Tibial nerve (tissue), 3 donors: ENCODE results near the gene LONP2.

DNA sequence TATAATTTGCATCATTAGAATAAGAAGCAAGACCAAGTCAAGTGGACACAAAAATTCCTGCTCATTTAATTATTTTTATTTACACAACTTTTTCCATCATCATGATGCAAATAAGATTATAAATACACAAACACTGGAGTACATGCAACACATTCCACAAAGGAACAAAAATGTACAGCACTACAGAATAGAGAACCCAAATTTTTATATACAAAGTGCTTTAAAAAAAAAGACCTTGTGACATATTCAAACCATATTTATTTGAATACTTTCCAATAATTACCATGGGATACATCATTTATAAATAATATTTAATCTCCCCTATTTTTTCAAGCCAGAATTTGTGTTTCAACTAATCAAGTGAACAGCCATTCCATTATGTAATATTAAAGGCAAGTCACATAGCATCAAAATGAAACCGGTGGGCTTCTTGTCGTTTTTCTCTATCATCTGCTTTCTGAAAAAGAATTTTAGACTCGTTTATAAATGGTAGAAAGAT, 11.6 kb upstream of the NETO2 start:
- PRO-cap: no peak
- RAMPAGE, long total RNA, 3 experiments: no peak in any of the 3 experiments

- PRO-cap: no peak
- RAMPAGE, long total RNA, 3 experiments: no peak in any of the 3 experiments
These were observed 29.1 kb upstream of the NETO2 start for GRCh38 chr16:47172845-47173261.

- PRO-cap: no peak
- RAMPAGE, long total RNA, 3 experiments: no peak in any of the 3 experiments
These were observed 68.8 kb downstream of the ITFG1 start for GRCh38 chr16:47391909-47392605.

DNA sequence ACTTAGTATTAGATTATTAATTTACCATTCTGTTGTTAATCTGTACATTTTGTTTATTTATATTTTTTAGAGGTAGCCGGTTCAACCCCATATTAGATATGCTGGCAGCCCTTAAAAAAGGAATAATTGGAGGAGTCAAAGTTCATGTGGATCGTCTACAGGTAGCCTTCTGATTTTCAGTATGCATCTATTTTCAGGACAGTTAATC, 189.5 kb downstream of the PHKB start:
- PRO-cap: no peak
- RAMPAGE, long total RNA, 3 experiments: no peak in any of the 3 experiments

GRCh38 chr16:48156717-48157196, 964 bp upstream of the ABCC12 start:
- PRO-cap: no peak
- RAMPAGE, long total RNA, 3 experiments: no peak in any of the 3 experiments

- PRO-cap: unidirectional peak, plus-strand start at chr16:48244313
- RAMPAGE, long total RNA, 3 experiments: start-site peak on the plus strand in 3 of 3 experiments, at chr16:48244286-48244508 at its widest, 18 to 359 reads per replicate
These were observed at the start of gene LONP2 for GRCh38 chr16:48244112-48245166. Gene LONP2, plus strand, starts transcription at chr16:48244300.

DNA sequence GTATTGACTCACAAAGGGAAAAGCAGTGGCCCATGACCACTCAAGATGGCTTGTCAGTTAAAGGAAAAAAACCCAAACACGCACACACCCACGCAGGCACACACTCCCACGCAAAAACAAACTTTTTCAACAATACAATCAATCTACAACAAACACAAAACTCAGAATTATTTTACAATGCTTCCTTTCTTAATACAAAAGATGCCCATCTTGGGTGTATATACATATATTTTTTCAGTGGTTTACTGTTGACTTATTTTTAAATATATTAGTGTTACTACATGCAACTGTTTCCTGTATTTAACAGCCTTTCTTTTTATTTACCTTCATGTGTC, 24.1 kb downstream of the SIAH1 start:
- PRO-cap: no peak
- RAMPAGE, long total RNA, 3 experiments: no peak in any of the 3 experiments

DNA sequence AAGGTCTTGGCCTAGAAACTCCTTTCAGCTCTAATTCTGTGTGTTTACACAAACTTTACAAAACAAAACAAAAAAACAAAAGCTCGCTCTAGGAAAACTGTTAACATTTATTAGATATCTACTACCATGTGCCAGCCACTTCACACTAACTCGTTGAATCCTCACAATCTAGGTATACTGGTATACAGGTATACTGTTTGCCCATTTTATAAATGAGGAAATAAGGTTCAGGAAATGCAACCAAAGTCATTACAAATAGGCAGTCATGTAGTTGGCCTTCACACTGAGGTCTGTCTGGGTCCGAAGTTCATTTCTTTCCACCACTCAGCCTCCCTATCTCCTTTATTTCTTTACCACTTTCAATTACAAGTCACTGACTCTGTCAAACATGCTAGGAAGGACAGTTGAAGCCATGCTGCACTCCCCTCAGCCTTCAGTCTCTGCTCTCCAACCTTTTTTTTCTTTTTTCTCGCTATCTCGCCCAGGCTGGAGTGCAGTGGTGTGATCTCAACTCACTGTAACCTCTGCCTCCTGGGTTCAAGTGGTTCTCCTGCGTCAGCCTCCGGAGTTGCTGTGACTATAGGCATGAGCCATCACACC, 20.7 kb upstream of the SIAH1 start:
- PRO-cap: no peak
- RAMPAGE, long total RNA, 3 experiments: no peak in any of the 3 experiments

DNA sequence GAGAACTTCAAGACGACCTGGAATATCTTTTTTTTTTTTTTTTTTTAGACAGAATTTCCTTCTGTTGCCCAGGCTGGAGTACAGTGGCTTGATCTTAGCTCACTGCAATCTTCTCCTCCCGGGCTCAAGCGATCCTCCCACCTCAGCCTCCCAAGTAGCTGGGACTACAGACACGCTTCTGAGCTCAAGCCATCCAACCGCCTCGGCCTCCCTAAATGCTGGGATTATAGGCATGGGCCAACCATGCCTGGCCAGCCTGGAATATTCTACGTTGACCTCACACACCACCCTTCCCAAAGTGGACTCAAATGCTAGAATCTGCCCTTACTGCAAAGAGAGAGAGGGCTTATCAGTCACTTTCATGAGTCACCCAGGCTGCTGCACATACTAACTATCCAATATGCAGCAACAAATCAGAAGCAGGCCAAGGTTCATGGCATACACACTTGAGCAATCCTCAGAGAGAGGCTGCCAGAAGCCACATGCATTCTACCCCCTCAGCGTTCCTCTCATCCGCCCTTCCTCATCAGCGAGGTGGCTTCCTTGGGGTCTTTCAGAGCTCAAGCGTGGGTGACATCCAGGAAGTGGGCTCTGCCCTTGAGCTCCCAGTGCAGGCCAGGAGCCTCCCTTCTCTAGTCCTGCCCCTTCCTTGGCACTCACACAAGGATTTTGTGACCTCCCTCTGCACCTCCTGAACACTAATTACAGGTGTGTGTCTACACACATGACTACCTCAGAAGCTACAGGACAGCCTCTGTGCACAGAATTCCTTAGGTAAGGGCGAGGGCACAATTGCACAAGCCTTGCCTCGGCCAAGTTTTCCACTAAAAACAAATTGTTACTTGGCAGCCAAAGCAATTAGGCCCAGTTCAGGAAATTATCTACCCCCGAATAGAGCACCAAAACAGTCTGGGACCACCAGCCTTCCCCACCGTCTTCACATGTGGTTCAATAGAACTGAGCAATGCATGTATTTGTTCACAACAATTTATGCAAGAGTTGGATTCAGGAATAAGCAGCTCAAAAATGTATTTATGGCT, 24.9 kb upstream of the SIAH1 start:
- PRO-cap: no peak
- RAMPAGE, long total RNA, 3 experiments: no peak in any of the 3 experiments

GRCh38 chr16:48611639-48612368, 1.8 kb upstream of the N4BP1 start:
- PRO-cap: no peak
- RAMPAGE, long total RNA, 3 experiments: no peak in any of the 3 experiments

GRCh38 chr16:49179860-49180126, 101.8 kb downstream of the CBLN1 start:
- PRO-cap: no peak
- RAMPAGE, long total RNA, 3 experiments: no peak in any of the 3 experiments

GRCh38 chr16:49463530-49464153, 90.0 kb downstream of the C16orf78 start:
- PRO-cap: no peak
- RAMPAGE, long total RNA, 3 experiments: no peak in any of the 3 experiments

DNA sequence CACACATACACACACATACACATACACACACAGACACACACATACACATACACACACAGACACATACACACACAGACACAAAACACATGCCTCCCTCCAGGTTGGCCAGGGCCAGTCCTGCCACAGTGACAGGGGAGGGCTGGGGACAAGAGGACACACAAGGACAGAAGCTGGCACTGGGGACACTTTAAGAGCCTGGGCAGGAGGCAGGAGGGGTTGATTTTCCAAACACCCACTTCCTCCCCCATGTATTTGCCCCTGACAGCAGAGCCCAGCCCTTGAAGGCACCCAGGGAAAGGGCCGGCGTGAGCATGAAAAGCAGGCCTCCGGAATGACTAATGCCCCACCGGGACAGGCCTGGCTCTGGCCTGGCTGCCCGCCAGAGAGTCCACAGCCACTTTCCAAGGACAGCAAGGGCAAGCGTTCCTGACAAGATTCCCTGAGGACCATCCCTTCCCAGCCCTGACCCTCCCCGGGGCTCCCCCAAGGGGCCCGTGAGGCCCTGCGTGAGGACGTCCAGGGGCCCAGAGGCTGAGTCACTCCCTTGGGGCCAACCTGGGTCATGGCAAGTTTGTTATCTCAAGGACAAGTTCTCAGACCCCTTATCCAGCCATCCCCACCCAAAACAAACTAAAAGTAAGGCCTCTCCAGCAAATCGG, 235.6 kb downstream of the ZNF423 start:
- PRO-cap: no peak
- RAMPAGE, long total RNA, 3 experiments: no peak in any of the 3 experiments

DNA sequence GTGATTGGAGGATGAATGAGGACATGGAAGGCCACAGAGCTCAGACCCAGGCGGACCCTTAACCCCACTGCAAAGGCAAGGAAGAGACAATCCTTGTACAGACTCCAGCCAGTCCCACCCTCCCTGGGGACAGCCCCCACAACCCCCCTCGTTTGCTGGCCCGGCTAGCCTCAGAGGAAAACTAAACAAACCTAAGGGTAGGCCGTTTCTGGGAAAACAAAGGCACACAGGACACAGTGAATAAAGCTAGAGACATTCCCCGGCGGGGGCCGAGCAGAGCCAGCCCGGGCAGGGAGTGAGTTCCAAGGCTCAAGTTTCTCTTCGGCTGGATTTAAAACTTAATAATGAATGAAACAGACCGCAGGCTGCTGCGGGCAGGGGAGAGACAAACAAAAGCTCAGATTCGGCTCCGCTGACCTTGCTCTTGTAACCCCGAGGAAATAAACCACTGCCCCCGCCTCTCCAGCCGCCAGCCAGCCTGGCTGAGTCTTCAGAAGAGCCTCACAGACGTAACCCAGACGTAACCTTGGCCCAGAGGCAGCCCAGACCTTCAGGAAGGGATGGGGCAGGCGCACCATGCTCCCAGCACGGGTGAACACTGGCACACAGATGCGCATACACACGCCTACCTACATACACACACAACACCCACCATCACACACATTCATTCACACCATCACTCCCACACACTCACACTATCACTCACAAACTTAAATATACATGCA, 216.1 kb downstream of the ZNF423 start:
- PRO-cap: no peak
- RAMPAGE, long total RNA, 3 experiments: no peak in any of the 3 experiments

GRCh38 chr16:50301144-50302144, 35.1 kb downstream of the ADCY7 start:
- PRO-cap: no peak
- RAMPAGE, long total RNA, 3 experiments: start-site peak on the plus strand in 1 of 3 experiments, at chr16:50301582-50301908 at its widest, 5 reads per replicate

DNA sequence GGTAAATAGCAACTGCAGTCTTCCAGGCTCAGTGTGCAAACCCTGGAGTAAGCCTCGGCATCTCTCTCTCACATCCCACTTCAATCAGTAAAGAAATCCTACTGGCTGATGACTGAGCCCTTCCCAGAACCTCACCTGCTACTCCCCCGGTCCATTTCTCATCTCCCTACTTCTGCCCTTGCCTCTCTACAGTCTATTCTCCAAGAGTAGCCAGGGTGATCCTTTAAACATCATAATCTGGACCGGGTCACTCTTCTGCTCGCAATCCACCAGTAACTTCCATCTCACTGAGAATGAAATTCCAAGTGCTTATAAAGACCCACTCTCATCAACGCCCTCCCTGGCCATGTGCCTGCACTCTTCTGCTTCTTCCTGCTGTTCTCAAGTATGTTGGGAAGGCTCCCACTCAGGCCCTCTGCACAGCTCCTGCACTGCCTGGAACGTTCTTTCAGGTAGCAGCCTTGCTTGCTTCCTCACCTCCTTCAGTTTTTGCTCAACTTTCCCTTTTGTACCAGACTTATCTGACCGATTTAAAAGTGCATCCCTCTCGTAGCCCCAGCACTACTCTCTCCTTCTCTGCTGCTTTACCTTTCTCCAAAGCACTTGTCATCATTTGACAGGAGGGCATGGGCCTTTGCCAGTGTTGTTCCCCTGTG, 44.5 kb downstream of the BRD7 start:
- PRO-cap: no peak
- RAMPAGE, long total RNA, 3 experiments: no peak in any of the 3 experiments

DNA sequence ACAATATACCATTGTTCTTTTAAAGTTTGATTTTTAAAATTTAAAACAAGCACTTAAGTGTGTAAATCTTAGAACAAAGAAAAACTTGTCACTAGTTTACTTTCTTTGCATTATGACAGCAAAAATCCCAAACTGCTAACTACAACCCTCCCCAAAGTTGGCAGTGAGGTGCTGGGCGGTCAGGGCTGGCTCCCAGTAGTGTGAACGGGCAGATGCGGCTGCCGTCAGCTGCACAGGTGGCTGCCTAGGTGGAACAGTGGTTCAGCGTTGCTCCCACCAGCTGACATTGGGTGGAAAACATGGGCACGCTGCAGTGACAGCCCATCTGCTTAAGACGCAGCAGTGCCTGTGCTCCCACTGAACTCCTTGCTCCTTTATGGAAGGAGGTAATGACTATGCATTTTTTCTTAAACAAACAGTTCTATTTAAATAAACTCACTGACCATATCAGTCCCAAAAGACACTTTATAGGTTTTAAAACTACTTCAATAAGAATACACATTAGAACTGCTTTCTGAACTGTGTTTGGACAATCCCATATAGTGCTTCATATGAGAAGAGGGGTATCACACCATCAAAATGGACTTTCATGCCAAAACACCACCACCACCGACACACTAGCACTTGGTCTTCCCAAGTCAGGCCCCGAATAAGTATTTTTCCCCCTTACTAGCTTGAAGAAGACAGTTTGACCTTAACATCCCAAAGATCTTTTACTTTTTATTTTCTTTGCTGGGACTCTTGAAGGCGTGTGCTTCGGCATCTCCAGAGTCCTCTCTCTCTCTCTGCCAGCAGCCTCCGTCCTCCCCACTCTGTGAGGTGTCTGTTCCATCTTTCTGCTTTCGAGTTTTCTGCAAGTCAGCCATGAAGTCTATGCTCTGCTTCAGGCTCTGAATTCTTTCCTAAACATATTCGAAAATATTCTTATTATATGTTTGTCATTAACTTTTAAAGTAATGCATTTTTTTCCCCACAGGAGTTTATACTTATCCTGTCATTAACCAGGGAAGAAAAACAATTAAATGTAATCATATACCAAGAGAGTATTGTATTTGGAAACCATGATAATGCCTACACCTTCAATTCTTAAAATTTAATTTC, 34.4 kb downstream of the BRD7 start:
- PRO-cap: no peak
- RAMPAGE, long total RNA, 3 experiments: no peak in any of the 3 experiments

GRCh38 chr16:50396697-50397659, 28.2 kb upstream of the BRD7 start:
- PRO-cap: no peak
- RAMPAGE, long total RNA, 3 experiments: no peak in any of the 3 experiments

GRCh38 chr16:50633129-50634126, 47.7 kb downstream of the SNX20 start:
- PRO-cap: no peak
- RAMPAGE, long total RNA, 3 experiments: no peak in any of the 3 experiments

- PRO-cap: no peak
- RAMPAGE, long total RNA, 3 experiments: no peak in any of the 3 experiments
These were observed 2.7 kb upstream of the SNX20 start for GRCh38 chr16:50683594-50684389.